Peripheral blood mononuclear cell (primary cell): ENCODE data around the genes CLN3, APOBR and CD19.

DNA sequence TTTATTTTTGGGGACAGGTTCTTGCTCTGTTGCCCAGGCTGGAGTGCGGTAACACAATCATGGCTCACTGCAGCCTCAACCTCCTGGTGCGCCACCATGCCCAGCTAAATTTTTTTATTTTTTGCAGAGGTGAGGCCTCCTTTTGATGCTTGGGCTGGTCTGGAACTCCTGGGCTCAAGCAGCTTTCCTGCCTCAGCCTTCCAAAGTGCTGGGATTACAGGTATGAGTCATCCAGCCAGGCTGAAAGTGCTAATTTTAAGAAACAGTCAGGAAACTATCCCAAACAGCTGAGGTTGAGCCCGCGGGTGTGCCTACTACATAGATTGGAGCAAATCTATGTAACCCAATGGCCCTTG is 726 bp upstream of the XPO6 start:
- PRO-cap, 8 experiments: no peak in any of the 8 experiments

GRCh38 chr16:28292920-28293123 is 497 bp downstream of the SBK1 start:
- PRO-cap, 8 experiments: no peak in any of the 8 experiments

DNA sequence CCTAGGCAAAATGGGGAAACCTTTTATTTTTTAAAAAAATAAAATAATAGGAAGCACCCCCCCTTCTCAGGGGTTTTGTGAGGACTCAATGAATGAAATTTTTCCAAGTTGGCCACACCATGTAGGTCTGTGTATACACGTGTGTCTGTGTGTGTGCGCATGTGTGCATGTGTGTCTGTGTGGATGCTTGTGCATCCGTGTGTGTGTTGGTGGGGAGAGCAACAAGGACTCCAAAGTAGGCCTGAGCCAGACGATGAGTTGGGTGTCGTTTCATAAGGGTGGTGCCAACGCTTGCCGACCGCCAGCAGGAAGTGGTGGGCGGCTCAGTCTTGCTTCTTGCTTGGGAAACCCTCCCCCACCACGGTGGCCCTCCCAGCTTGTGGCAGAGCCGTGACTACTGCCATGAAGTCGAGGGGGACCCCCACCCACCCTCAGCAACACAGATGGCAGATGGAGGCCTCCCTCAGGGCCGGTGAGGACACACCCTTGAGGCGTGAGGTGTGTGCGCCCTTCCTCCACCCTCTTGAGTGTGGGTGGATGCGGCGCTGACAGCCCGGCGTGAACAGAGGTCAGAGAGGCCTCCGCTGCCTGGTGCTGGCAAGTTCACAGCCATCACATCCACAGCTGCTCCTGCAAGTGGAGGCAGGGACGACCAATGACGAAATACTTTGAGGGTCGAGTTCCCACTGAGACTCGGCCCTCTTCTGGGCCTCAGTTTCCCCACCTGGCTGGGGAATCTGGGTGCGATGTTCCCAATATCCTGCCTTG is 17.6 kb downstream of the SBK1 start:
- PRO-cap, 8 experiments: peak in 5 of 8 experiments; most common plus-strand start position 565 of the sequence (in 3); most common minus-strand start position 230 of the sequence (in 2)

GRCh38 chr16:28491614-28492604 is at the start of gene CLN3:
TSS of gene CLN3 (minus strand) at chr16:28492074.
- PRO-cap, 8 experiments: peak in 8 of 8 experiments; most common plus-strand start chr16:28492121 (in 6); most common minus-strand start chr16:28491994 (in 3)

GRCh38 chr16:28493842-28495023 is at the start of gene APOBR:
TSS of gene APOBR (plus strand) at chr16:28494643.
- PRO-cap, 8 experiments: peak in 8 of 8 experiments; most common plus-strand start chr16:28494611 (in 3); most common minus-strand start chr16:28494068 (in 7)

DNA sequence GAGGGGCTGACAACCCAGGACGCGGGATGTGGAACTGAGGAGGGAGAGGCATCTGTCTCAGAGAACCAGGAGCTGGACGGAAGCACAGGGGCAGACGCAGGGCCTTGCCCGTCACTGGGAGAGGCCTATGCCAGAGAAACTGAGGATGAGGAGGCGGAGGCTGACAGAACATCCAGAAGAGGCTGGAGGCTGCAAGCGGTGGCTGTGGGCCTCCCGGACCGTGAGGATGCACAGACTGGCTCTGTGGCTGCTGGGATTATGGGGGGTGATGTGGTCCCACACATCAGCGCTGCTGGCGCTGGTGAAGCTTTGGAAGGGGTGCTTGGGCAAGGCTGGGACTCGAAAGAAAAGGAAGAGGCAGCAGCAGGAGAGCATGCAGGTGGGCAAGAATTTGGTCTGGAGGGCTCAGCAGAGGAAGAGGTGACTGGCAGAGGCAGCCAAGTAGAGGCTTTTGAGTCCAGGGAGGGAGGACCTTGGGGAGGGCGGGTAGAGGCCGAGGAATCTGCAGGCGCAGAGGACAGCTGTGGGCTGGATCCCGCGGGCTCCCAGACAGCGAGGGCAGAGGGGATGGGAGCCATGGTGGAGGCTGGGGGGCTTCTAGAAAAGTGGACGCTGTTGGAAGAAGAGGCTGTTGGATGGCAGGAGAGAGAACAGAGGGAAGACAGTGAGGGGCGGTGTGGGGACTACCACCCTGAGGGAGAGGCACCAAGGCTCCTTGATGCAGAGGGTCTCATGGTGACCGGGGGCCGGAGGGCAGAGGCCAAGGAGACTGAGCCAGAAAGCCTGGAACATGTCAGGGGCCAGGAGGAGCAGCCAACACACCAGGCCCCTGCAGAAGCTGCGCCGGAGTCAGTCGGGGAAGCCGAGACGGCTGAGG is 2.9 kb downstream of the APOBR start:
- PRO-cap, 8 experiments: peak in 1 of 8 experiments; most common plus-strand start position 555 of the sequence (in 1)

DNA sequence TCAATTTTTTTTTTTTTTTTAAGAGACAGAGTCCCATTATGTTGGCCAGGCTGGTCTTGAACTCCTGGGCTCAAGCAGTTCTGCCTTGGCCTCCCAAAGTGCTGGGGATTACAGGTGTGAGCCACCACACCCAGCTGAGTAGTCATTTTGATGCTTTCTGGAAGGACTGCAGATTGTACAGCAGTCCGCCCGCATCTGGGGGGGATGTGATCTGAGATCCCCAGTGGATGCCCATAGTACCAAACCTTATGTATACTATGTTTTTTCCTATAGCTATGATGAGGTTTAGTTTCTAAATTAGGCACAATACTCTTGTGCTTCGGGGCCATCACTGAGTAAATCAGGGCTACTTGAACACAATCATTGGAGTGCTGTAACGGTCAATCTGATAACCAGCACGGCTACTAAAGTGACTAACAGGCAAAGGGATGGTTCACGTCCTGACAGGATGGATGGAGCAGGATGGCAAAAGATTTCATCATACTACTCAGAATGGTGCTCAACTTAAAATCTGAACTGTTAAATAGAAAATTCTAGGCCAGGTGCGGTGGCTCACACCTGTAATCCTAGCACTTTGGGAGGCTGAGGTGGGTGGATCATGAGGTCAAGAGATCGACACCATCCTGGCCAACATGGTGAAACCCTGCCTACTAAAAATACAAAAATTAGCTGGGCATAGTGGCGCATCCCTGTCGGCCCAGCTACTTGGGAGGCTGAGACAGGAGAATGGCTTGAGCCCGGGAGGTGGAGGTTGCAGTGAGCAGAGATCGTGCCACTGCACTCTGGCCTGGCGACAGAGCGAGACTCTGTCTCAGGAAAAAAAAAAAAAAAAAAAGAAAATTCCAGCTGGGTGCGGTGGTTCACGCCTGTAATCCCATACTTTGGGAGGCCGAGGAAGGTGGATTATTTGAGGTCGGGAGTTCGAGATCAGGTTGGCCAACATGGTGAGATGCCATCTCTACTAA is 7.1 kb downstream of the TUFM start:
- PRO-cap, 8 experiments: peak in 3 of 8 experiments; most common plus-strand start position 312 of the sequence (in 2)

- PRO-cap, 8 experiments: no peak in any of the 8 experiments
Observed at GRCh38 chr16:28869875-28870445, 6.3 kb downstream of the SH2B1 start.

GRCh38 chr16:28875168-28875999 is 2.9 kb upstream of the ATP2A1 start:
- PRO-cap, 8 experiments: peak in 3 of 8 experiments; most common plus-strand start chr16:28875896 (in 3)

DNA sequence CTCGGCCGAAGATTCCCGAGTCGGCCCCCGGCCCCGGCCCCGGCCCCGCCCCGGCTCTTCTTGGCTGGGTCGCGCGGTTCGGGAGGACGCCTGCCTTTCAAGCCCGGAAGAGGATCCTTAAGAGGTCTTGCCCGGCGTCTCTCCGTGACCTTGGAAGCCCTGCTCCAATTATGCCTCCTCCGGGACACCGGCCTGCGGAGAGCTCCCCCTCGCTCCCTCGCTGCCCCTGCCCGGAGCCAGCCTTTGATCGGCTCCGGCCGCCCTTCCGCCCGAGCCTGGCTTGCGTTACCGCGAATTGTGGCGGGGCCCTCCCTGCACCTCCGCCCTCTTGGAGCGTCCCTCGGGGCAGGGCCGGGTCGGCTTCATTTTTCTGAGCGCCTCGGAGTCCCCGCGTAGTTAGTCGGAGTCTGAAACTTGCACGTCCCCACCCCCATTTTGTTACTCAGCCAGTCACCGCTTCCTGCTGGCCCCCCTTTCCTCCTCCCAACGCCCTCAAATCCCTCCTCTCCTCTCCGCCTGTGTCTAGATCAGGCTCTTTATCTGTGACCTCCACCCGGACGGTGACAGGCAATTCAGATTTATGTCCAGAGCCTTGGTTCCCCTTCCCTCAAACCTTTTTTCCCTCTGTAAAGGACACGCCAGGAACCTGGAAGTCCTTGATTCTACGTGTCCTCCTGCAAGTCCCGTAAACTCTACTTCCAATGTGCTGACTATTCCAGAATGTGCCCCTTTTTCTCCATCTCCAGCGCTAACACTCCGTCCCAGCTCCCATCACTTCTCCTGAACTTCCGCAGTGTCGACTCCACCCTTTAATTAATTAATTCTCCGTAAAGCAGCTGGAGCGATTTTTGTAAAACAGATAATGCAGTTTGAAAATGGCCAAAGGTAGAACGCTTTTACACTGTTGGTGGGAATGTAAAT is 535 bp upstream of the RABEP2 start:
- PRO-cap, 8 experiments: peak in 8 of 8 experiments; most common plus-strand start position 58 of the sequence (in 7); most common minus-strand start position 372 of the sequence (in 7)

DNA sequence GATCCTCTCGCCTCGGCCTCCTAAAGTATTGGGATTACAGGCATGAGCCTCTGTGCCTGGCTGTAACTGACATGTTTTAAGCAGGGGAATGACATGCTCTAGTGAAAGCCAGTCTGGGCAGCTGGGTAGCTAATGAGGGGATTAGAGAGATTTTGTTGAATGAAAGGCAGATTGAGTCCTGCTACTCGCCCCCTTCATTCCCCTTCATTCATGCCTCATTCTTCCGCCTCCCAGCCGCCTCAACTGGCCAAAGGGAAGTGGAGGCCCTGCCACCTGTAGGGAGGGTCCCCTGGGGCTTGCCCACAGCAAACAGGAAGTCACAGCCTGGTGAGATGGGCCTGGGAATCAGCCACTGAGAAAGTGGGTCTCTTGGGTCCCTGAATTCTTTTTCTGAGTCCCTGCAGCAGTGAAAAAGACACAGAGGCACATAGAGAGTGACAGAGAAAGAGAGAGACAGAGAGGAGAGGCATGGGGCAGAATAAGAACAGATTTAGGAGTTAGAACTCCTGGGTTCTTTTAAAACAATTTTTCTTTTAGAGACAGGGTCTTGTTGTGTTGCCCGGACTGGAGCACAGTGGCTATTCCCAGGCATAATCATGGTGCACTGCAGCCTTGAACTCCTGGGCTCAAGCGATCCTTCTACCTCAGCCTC is 1.0 kb upstream of the CD19 start:
- PRO-cap, 8 experiments: peak in 1 of 8 experiments; most common plus-strand start position 330 of the sequence (in 1); most common minus-strand start position 249 of the sequence (in 1)

GRCh38 chr16:28931701-28932224 is at the start of gene CD19:
TSS of gene CD19 (plus strand) at chr16:28931971.
- PRO-cap, 8 experiments: no peak in any of the 8 experiments

DNA sequence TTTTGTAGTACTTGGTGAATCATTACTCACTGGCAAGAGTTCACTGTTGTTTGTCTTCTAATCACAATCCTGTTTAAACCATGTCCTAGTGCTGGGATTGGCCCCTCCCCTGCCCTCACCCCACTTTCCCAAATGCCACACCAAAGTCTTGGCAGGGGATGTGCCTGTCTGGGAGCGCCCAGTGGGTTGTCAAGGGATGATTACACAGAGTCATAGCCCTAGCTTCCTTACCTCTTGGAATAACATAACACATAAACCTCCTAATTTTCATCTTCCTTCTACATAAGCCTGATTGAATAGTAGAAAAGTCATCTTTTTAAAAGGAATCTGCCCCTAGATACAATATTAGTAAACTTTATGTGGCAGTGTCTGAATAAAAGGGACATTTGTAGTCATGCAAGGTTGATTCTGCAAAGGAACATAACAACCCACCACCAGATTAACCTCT is 187.6 kb downstream of the LAT start:
- PRO-cap, 8 experiments: no peak in any of the 8 experiments

- PRO-cap, 8 experiments: no peak in any of the 8 experiments
Observed at GRCh38 chr16:29342875-29343230, 63.7 kb downstream of the NPIPB11 start.

DNA sequence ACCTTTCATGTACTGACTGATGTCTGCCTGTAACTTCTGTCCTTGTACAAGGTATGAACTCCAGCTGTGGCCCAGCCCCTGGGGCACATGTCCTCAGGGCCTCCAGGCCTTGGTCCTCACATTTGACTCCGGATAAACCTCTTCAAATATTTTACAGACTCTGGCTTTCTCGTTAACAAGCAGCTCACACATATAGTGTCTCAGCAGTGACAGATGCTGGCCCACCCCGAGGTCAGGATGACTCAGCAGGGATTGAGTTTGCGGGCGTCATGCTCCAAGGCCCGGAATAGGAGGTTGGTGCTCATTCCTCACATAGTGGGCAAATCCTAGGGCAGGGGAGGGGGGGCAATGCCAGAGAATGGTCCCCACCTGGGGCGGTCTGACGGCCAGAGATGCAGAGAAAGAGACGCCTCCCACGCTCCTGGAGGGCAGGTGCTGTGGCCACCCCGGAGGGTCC is 58.3 kb upstream of the SPN start:
- PRO-cap, 8 experiments: no peak in any of the 8 experiments

- PRO-cap, 8 experiments: no peak in any of the 8 experiments
Observed at GRCh38 chr16:29709931-29710241, 30.9 kb downstream of the QPRT start.

DNA sequence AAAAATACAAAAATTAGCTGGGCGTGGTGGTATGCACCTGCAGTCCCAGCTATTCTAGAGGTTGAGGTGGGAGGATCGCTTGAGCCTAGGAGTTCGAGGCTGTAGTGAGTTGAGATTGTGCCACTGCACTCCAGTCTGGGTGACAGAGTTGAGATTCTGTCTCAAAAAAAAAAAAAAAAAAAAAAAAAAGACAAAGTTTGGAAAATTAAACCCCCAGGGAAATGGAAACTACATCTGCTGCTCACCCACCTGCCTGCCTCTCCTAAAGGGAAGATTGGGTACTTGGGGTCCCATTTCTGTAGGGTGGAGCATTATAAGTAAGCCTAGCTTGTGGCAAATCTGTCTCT is 2.7 kb downstream of the C16orf54 start:
- PRO-cap, 8 experiments: peak in 5 of 8 experiments; most common minus-strand start position 260 of the sequence (in 4)

GRCh38 chr16:29746886-29747379 is 1.1 kb upstream of the C16orf54 start:
- PRO-cap, 8 experiments: peak in 4 of 8 experiments; most common plus-strand start chr16:29747264 (in 1); most common minus-strand start chr16:29747090 (in 2)

- PRO-cap, 8 experiments: no peak in any of the 8 experiments
Observed at GRCh38 chr16:29821749-29822159, 1.5 kb downstream of the MVP start.

GRCh38 chr16:29824152-29824473 is 3.9 kb downstream of the MVP start:
- PRO-cap, 8 experiments: no peak in any of the 8 experiments